Osteoblast (primary cell): ENCODE results near the genes ZNF285 and TOMM40.

DNA sequence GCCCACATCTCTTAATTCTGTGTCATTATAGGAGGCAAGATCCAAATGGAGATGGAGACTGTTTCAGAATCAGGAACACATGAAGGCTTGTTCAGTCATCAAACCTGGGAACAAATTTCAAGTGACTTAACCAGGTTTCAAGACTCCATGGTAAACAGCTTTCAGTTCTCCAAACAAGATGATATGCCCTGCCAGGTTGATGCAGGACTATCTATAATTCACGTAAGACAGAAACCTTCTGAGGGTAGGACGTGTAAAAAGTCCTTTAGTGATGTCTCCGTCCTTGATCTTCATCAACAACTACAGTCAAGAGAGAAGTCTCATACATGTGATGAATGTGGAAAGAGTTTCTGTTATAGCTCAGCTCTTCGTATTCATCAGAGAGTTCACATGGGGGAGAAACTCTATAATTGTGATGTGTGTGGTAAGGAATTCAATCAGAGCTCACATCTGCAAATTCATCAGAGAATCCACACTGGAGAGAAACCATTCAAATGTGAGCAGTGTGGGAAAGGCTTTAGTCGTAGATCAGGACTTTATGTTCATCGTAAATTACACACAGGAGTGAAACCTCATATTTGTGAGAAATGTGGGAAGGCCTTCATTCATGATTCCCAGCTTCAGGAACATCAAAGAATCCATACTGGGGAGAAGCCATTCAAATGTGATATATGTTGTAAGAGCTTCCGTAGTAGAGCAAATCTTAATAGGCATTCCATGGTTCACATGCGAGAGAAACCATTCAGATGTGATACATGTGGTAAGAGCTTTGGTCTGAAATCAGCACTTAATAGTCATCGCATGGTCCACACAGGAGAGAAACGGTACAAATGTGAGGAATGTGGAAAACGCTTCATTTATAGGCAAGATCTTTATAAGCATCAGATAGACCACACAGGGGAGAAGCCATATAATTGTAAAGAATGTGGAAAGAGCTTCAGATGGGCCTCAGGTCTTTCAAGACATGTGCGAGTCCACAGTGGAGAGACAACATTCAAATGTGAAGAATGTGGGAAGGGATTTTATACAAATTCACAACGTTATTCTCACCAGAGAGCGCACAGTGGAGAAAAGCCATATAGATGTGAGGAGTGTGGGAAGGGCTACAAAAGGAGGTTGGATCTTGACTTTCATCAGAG is 10.2 kb upstream of the ZNF234 start:
- CAGE, long polyA plus RNA, result no peak
- RRBS, result no CpG with 5 or more reads among the region's 14 CpGs

GRCh38 chr19:44260167-44260864 is 630 bp downstream of the ZNF233 start:
- CAGE, long polyA plus RNA, result no peak
- RRBS, result no CpG with 5 or more reads among the region's 14 CpGs

DNA sequence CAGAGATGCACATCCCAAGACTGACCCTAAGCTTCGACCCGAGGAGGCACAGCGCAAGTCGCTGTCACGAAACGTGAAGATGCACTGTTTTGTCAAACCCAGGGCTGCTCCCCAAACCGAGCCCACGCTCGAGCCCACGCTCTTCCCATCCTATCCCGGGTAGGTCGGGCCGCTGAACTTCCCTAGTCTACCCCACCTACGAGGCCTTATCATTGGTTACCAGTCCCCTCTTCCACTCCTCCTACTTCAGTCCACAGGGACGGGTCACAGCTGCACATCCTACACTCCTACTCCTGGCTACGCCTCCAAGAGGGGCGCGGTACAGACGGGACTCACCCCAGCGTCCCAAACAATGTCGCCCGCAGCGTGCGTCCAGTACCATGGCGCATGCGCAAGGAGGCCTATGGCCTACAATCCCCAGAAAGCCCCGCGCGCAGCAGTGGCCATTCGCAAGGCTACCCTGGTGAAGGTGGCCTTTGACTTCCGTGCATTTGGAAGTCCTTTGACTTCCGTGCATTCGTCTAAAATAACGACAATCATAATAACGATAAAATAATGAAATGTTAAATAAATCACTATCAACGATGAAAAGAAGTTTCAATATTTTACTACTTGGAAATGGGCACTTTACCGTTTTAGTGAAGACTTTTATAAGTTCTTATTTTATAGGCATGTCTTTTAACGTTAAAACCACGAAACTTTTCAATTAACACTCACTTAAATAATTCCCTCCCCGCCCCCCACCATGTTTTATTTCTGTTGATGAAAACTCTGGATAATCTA is at the start of gene ZNF285:
ZNF285 (minus strand) TSS at position 377 of the 783 bp plus-strand sequence.
- CAGE, long polyA plus RNA, result no peak
- RRBS, result no CpG with 5 or more reads among the region's 40 CpGs

DNA sequence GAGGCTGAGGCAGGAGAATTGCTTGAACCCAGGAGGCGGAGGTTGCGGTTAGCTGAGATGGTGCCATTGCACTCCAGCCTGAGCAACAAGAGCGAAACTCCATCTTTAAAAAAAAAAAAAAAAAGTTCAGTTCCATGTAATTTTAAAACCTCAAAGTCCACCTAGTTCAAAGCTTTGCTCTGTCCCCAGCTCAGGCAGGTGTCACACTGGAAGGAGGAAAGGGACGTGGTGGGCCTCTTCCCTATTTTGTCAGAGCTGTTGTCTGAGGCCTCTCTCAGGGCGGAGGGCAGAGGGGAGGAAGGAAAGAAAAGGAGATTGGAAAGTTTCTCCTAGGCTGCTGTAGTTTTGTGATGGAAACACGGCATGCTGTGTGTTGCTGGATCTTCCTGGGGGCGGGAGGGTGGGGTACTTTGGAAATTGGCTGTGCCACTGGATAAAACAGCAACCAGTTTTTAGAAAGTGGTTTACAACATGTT is 2.2 kb downstream of the IGSF23 start:
- CAGE, long polyA plus RNA, result no peak
- RRBS, result no CpG with 5 or more reads among the region's 7 CpGs

GRCh38 chr19:44723877-44724553 is 24.5 kb upstream of the BCL3 start:
- CAGE, long polyA plus RNA, result no peak
- RRBS, result no CpG with 5 or more reads among the region's 8 CpGs

DNA sequence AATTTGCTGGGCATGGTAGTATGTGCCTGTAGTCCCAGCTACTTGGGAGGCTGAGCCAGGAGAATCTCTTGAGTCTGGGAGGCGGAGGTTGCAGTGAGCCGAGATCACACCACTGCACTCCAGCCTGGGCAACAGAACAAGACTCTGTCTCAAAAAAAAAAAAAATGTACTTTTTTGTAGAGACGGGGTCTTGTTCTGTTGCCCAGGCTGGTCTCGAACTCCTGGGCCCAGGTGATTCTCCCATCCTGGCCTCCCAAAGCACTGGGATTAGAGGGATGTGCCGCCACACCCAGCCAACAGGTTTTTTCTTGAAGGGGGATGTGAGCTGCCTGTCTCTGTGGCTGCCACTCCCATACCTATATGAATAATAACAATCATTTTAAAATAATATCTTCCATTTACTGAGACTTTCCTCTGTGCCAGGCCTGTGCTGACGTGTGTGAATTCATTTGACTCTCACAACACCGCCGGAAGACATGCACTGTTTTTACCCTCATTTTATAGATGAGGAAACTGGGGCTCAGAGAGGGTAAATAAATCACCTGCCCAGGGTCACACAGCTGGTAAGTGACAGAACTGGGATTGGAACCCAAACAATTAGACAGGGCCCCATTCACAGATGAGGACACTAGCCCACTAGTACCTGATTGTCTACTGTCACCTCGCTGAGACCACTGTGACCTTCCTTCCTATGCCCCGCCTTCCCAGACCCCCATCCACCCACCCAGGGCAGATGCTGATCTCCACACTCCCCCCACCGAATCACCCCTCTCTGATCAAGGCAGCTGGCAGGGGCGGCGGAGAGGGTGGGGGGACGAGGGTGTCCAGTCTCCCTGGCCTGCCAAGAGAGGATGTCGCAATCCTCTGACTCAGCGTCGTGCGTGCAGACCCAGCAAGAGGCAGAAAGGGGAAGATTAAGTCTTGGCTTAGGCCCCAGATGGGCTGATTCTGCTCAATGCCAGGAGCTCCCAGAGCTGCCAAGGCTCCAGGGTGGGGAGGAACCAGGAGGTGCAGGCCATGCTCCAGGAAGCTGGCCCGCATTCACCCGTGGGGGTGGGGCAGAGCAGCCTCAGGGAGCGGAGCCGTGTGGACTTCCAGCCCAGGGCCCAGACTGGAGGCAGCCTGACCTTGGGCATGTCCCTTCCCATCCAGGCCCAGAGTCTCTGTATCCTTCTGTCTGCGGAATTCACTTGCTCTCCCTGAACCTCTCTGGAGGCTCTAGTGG is 7.0 kb upstream of the BCL3 start:
- CAGE, long polyA plus RNA, result no peak
- RRBS, result no CpG with 5 or more reads among the region's 23 CpGs

- CAGE, long polyA plus RNA, result no peak
- RRBS, result 50% methylated on average over 17 of the region's 55 CpGs
Observed at GRCh38 chr19:44756851-44757717, 8.6 kb downstream of the BCL3 start.

DNA sequence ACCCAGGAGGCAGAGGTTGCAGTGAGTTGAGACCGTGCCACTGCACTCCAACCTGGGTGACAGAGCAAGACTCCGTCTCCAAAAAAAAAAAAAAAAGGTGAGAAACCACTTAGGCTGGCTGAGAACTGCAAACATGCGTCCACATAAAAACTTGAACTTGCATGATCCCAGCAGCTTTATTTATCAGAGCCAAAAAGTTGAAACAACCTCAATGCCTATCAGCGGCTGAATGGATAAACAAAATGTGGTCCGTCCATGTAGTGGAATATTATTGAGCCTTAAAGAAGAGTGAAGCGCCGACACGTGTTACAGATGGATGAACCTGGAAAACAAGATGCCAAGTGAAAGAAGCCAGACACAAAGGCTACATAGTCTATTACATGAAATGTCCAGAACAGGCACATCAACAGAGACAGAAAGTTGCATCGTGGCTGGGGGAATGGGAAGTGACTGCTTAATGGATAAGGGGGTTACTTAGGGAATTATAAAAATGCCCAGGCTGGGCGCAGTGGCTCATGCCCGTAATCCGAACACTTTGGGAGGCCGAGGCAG is 13.7 kb downstream of the NECTIN2 start:
- CAGE, long polyA plus RNA, result no peak
- RRBS, result no CpG with 5 or more reads among the region's 13 CpGs

GRCh38 chr19:44879822-44880402 is 11.1 kb upstream of the TOMM40 start:
- CAGE, long polyA plus RNA, result no peak
- RRBS, result no CpG with 5 or more reads among the region's 16 CpGs

DNA sequence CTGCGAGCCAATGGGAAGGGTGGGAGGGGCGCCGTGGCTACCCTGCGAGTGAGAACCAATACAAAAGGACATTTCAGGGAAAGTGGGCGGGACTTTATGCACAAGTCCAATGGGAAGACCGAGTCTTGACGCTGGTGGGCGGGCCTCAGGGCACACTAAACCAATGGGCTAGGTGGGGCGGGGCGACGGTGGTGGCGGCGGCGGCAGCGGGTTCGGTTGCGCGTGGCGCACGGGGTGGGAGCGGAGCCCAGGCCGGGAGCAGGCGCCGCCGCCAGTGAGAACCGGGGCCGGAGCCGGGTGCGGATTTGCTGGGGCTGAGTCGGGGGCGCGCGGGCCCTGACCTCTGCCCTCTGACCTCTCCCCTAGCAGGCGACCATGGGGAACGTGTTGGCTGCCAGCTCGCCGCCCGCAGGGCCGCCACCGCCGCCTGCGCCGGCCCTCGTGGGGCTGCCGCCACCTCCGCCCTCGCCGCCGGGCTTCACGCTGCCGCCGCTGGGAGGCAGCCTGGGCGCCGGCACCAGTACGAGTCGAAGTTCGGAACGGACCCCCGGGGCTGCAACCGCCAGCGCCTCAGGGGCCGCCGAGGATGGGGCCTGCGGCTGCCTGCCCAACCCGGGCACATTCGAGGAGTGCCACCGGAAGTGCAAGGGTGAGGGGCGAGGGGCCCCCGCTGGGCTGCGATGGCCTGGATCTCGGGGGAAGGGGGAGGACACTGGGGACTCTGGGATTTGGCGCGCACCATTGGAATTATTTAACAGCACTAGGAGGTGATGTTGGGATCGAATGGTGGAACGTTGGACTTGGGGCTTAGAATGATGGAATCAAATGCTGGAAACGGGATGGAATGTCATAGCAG is at the start of gene TOMM40:
TOMM40 (plus strand) TSS at position 214 of the 856 bp plus-strand sequence.
- CAGE, long polyA plus RNA, result no peak
- RRBS, result no CpG with 5 or more reads among the region's 76 CpGs

GRCh38 chr19:44948227-44948790 is 2.5 kb downstream of the APOC2 start:
- CAGE, long polyA plus RNA, result no peak
- RRBS, result no CpG with 5 or more reads among the region's 7 CpGs

DNA sequence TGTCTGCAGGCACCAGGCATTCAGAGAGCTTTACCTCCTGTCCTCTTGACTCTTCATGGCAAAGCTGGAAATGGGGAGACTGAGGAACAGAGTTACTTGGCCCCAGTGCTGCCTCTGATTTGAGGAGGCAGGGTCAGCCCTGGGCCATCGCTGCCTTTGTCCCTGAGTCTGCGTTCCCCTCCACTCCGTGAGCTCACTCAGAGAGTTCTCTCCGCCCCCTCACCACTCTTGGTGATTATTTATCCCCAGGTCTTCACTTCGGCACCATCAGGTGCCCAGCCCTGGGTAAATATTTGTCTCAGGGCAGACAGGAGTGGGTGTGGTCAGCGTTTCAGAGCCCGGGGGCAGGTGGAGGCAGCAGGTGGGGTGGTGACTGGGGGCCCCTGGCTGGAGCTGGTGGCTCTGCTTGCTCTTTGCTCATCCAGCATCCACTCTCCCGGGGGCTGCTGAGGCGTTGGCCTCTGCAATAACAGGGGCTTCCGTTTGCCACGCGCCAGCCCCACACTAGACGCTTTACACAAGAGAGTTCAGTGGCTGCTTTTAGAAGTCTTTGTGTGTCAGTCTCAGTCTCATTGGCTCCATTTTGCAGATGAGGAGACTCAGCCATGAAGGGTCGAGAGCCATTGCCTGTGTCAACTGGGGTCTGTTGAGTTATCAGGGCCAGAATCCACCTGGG is 20.7 kb downstream of the PPP1R37 start:
- CAGE, long polyA plus RNA, result no peak
- RRBS, result 63% methylated on average over 2 of the region's 14 CpGs

DNA sequence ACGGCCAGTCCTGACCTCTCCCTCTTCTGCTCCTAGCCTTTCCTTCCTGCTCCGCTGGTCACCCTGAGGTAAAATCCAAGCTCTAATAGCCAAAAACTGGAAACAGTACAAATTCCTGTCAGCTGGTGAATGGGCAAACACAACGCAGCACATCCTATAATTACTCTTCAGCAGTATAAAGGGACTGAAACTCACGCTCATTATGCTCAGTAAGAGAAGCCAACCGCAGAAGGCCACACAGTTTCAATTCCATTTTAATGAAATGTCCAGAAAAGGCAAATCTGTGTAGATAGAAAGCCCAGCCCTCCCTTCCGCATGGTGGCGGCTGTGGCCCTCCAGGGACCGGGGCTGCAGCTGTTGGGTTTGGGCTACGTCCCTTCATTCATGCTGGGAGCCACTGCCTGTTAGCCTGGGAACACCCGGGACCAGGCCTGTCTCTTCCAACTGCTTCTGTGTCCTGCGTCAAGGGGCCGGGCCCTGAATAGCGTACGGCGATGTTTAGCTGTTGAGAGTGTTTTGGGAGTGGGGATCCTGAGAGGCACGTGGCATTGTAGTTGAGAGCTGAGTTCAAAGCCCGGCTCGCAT is 23.5 kb downstream of the NKPD1 start:
- CAGE, long polyA plus RNA, result no peak
- RRBS, result 53% methylated on average over 10 of the region's 18 CpGs

- CAGE, long polyA plus RNA, result no peak
- RRBS, result 44% methylated on average over 38 of the region's 66 CpGs
Observed at GRCh38 chr19:45234457-45235013, 10.7 kb downstream of the EXOC3L2 start.

- CAGE, long polyA plus RNA, result no peak
- RRBS, result 88% methylated on average over 2 of the region's 5 CpGs
Observed at GRCh38 chr19:45264931-45265130, 13.8 kb downstream of the MARK4 start.

GRCh38 chr19:45287165-45287738 is 35.4 kb downstream of the CKM start:
- CAGE, long polyA plus RNA, result no peak
- RRBS, result no CpG with 5 or more reads among the region's 22 CpGs

- CAGE, long polyA plus RNA, result no peak
- RRBS, result no CpG with 5 or more reads among the region's 17 CpGs
Observed at GRCh38 chr19:45404673-45404975, 245 bp downstream of the PPP1R13L start.

DNA sequence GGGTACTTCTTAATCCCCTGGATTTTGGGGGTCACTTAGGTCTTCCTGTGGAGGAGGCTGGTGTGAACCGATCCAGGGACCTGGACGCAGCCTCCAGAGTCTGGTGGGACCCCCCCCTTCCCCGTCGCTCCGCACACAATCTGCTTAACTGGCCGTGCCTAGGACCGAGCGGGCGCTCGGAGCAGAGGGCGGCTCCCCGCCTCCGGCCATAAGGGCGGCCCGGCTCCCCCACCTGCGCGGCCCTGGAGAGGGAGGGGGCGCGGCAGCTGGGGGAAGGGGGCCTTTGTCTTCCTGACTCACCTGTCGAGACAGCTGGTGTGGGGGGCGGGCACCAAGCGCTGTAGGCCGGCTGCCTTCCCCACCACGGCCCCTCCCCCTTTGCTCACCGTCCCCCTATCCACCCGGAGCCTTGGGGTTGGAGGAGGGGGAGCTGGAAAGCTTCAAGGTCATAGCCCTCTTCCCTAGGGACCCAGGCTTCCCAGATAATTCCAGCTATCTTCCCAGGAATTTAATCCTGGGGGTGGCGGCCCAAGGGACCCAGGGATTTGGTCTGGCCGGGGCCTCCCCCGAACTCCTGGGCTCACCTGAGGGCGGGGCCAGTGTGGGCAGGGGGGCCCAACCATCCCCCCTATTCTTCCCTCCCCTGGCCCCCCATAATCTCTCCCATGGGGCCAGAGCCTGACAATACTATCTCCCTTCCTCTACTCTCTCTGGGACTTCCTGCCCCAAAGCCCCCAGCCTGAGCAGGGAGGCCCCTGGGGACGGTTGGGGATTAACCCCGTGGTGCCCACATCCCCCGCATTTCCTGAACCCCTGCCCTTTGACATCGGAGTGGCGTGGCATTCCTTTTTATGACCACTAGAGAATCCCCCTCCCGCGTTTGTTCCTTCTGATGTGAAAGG is 1.3 kb downstream of the VASP start:
- CAGE, long polyA plus RNA, result no peak
- RRBS, result 5% methylated on average over 4 of the region's 37 CpGs

GRCh38 chr19:45553345-45553818 is 31.2 kb downstream of the OPA3 start:
- CAGE, long polyA plus RNA, result no peak
- RRBS, result no CpG with 5 or more reads among the region's 33 CpGs

DNA sequence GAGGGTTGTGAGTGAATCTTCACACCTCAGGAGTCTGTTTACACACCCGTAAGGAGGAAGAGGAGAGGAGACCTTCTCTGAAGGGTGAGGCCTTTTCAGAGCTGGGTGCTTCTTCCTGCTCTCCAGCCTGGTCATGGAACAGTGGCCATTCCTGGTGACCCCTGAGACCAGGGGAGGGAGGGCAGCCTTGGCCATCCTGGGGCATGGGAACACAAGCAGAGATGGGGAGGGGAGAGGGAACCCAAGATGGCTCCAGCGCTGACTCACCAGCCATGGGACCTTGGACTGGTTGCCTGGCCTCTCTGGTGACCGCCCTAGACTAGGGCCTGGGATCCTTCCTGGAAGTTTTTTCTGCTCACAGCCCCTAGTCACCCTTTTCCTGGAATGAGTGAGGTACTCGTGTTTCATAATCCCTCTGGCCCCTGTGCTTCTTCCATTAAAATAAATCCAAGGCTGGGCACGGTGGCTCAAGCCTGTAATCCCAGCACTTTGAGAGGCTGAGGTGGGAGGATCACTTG is 3.2 kb upstream of the OPA3 start:
- CAGE, long polyA plus RNA, result no peak
- RRBS, result no CpG with 5 or more reads among the region's 5 CpGs